Fibroblast of the aortic adventitia (primary cell): ENCODE measurements around the genes COPB1, OTOG and SAAL1.

DNA sequence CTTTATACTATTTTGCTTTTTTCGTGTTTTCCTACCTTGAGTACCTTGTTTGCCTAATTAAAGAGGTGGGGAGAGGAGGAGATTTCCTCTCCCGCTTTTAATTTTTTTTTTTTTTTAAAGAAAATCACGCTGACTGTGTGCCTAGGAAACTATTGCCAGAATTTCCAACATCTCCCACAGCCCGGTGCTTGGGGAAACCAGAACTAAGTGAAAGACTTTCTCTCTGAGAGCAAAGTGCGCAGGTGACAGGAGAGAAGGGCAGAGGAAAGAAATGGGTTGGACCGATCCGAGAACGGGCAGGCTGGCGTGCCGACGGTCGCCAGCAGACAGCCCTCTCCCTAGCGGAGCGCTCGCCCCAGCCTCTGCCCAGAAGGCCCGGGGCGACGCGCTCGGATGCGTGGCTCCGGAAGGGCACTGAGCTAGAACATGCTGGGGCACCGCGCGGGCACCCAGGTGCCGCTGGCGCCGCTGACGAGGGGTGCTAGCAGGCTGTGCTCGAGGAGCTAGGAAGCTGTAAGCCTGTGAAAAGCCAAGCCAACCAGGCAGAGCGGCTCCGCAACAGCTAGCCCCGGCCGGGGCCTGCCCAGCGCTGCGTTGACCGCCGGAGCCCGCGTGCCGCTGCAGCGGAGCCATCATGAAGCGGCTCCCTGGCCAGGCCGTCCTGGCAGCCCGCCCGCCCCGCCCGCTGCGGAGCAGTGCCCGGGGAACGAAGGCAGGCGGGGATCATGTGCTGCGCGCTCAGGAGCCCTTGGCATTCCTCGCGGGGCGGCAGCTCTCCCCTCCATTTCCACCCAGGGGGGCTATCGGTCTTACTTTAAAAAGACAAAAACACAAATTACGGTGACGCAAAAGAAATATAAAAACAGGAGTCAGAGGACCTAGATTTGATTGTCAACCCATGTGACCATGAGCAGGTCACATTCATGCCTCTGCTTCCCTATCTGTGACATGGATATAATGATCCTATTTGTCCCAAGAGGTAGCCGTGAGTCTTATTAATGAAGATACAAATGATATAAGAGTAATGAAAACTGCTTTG is 22.1 kb upstream of the RRAS2 start:
- CAGE, long polyA plus RNA = no peak

DNA sequence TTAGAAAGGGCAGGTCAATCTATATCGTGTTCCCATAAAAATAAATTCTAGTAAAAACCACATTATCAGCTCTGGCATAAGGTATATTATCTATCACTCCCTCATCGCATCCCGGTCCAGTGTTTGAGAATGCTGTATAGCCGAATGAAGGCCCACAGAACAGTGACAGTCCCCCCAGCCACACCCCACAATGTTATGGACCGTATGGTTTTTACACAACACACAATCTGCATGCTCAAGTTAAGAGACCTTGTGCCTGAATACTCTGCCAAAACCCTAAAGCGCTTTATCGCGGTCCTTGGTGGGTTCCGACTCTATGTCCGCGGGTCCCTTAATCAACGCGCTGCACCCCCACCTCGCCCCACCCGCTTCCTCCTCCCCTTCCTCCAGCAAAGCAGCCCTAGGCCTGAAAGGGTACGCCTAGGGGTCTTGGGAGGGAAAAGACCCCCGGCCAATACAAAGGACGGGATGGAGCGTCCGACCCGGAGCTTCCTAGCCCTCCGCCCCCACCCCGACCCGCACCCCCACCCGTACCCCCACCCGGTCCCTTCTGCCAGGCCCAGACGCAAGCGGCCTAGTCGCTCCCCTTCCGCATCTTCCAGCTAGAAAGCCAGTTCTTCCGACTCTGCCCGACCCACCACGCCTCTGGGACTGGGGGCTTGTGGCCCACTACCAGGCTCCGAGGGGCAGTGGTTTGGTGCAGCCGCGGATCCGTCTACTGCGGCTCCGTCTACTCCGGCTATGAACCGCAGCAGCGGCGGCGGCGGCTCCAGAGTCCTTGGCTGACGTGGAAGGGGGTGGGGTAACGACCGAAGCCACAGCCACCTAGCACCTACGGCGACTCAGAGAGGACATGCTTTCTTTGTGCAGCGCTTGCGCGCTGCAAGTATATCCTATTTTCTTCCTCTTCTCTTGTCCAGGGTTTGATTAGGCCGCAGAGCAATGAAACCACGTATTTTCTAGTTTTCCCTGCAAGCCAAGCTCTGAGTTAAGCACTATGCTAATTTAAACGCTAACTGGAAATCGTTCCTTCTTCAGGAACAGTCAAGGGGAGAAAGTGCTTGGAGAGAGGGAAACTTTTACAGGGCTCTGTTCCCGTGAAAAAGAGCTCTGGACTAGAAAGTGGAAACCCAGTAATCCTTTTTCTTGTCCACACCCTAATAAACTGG is at the start of gene COPB1:
Gene COPB1, minus strand, starts transcription at position 743 of the 1,169 bp plus-strand sequence.
- CAGE, long polyA plus RNA = no peak

GRCh38 chr11:14599421-14599973 is 44.1 kb upstream of the PDE3B start:
- CAGE, long polyA plus RNA = no peak

DNA sequence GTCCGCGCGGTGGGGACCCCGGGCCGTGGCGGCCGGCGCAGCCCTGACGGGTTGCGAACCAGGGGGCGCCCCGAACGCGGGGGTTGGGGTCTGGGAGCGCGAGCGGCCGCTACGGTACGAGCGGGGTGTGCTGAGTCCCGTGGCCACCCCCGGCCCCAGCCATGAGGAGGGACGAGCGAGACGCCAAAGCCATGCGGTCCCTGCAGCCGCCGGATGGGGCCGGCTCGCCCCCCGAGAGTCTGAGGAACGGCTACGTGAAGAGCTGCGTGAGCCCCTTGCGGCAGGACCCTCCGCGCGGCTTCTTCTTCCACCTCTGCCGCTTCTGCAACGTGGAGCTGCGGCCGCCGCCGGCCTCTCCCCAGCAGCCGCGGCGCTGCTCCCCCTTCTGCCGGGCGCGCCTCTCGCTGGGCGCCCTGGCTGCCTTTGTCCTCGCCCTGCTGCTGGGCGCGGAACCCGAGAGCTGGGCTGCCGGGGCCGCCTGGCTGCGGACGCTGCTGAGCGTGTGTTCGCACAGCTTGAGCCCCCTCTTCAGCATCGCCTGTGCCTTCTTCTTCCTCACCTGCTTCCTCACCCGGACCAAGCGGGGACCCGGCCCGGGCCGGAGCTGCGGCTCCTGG is 419 bp downstream of the PDE3B start:
- CAGE, long polyA plus RNA = no peak

DNA sequence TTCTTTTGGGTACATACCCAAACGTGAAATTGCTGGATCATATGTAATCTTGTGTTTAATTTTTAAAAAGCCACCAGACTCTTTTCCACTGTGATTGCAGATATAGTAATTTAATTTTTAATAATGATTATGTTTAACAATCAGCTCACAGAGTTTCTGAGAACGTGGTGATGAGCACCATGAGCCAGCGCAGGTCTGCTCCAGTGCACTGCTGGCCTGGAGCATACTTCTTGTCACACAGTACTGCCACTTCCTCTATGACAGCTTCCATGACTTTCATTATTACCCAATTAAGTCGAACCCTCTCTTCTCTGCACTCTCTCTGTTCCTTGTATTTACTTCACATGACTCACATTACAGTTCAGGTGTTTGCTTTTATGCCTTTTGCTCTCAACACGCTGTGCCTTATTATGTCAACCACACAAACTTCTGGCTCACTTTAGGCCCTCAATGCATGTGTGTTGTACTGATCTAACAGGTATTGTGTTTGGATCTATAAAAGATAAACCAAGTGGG is 356.3 kb downstream of the INSC start:
- CAGE, long polyA plus RNA = no peak

DNA sequence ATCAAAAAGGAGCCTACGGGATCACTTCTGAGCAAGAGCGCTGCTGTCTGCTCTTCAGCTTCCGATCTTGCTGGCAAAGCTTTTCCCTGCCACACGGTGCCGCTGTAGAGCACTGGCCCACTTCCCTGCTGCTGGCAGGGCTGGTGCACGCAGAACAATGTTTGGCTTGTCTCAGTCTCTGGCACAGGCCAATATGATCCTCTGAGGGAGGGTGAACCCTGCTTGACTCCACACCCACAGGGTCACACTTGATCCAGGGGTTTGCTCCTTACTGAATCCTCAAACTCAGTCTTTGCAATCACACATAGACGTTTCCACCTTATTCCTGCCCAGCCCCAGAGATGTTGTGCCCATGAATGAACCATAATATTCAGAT is 536.6 kb downstream of the SOX6 start:
- CAGE, long polyA plus RNA = no peak

- CAGE, long polyA plus RNA = no peak
These were observed 390.8 kb downstream of the SOX6 start for GRCh38 chr11:15965216-15966331.

DNA sequence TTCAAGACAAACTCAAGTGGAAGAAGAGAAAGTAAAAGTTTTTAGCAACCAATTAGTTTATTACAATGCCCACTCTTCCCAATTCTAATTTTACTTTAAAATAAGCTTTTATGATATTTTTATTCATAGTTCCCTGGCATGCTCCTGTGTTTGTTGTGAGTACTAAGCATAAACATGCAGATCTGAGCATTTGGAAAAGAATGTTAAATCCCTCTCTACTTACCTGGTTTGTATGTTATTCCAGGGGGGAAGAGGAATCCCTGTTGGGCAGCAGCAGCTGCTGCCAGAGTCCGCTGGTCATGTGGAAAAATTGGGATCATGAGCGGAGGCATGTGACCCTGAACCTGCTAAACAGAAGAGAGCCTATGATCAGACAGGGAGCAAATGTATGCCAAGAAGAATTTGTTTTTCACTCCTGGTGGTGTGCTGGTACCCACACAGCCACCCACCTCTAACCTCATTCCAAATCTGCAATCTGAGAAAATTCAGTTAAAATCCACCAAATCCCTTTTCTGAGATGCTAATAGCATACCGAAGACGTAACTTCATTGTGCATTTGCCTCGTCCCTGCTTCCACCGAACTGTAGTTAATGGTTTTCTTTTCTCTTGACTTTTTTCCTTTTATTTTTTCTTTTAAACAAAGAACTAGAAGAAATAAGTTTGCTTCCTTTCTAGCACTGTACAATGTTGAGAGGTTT is 244.6 kb downstream of the SOX6 start:
- CAGE, long polyA plus RNA = no peak

DNA sequence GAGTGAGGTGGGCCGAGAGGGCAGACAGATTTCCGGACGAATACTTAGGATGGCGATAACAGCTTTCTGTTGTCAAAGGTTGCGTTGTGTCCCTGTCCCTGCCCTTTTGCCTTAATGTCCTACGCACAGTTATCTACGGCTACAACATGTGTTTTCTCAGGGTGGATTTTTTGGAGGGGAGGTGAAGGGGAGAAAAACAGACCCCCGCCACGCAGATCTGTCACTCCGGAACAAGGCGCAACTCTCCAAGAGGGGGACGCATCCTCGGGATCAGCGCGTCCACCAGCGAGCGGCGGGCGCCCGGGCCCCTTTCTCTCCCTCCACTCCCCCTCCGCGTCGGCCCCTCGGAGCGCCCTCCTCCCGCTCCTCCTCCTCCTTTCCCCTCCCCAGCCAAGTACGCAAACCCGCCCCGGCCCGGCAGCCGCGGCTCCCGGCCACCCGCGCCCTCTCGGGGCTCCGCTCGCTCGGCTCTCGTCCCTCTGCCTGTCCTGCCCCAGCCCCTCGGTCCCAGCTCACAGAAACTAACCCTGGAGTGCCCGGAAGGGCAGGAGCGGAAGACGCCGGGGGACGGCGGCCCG is 131.7 kb upstream of the C11orf58 start:
- CAGE, long polyA plus RNA = no peak

DNA sequence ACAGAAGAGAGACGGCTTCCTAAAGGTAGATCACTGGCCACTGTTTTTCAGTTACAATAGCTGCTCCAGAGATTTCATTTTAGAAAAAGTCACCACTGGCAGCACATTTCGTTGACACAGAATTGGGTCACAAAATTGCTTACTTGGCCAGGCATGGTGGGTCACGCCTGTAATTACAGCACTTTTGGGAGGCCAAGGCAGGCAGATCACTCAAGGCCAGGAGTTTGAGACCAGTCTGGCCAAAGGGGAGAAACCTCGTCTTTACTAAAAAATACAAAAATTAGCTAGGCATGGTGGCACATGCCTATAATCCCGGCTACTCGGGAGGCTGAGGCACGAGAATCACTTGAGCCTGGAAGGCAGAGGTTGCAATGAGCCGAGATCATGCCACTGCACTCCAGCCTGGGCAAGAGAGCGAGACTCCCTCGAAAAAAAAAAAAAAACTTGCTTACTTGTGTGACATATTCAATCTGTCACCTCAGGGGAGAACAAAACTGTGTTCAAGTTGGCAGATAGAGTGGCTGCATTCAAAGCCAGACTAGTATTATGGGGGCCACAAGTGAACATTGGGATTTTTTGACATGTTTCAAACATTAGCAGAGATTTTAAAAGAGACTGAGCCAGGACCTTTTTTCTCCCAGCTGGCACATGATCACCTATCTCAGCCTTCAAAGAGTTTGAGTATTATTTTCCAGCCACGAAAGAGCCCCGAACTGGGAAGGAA is 12.8 kb downstream of the C11orf58 start:
- CAGE, long polyA plus RNA = no peak

DNA sequence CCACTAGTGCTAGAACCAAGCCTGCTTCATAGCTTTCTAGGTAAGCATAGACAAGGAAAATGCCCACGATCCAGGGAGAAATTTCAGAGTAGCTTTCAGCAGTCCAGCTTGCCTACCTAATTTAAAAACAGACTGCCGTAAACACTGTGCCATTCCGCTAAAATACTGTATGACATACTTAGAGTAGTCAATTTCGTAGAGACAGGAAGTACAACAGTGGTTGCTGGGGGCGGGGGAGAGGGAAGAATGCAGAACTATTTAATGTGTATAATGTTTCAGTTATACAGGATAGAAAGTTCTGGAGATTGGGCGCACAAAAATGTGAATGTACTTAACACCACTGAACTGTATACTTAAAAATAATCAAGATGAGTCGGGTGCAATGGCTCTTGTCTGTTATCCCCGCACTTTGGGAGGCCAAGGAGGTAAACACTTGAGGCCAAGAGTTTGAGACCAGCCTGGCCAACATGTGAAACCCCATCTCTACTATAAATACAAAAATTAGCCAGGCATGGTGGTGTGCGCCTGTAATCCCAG is 56.8 kb downstream of the C11orf58 start:
- CAGE, long polyA plus RNA = no peak

DNA sequence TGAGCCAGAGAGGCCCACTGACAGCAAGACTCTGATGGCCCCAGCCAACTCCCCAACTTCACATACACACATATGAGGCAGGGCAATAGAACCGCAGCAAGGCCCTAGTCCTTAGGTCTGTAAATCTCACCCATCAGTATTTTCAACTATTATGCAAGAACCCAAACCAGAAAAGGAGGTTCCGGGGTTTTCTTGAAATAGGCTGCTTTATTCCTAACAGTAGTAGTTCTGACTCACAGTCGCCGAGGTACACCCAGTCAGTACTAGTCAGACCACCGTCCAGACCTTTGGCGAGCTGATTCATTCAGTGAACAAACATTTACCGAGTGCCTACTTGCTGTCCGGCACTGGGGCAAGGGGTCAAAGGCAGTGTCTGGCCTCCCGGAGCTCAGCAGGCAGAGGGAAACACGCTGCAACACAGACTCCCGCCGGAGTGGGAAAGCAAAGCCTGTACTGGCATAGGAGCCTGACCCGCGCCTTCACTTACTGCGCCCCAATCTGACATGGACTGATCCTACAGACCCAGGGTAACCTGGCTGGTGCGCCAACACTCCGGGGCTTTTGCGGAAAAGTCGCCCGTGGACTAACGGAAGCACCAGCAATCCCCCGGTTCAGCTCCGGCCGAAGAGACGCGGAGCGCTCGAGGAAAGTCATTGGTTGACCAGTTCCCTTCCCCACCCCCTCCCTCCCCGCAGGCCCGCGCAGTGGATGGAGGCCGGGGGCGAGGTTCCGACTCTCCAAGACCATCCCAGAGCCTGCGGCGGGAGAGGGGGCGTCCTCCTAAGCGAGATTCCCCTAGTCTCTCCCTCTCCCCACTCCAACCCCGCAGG is 1.2 kb downstream of the PLEKHA7 start:
- CAGE, long polyA plus RNA = no peak

DNA sequence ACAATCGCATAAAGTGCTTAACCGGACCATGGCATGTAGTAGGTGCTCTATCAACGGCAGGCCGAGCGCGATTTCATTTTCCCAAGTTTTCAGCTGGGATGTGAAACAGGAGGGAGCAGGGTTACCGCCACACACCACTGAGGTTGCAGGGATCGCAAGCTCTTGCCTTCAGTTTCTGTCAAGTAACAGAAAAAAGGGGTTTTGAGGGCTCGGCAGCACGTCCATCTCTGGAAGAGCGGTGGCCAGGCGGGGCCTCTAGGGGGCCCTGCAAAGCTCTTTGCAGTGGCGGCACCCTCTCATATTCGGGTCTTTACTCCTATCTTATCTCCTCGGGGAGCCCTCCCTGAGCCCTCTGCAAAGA is 738 bp upstream of the PLEKHA7 start:
- CAGE, long polyA plus RNA = no peak

DNA sequence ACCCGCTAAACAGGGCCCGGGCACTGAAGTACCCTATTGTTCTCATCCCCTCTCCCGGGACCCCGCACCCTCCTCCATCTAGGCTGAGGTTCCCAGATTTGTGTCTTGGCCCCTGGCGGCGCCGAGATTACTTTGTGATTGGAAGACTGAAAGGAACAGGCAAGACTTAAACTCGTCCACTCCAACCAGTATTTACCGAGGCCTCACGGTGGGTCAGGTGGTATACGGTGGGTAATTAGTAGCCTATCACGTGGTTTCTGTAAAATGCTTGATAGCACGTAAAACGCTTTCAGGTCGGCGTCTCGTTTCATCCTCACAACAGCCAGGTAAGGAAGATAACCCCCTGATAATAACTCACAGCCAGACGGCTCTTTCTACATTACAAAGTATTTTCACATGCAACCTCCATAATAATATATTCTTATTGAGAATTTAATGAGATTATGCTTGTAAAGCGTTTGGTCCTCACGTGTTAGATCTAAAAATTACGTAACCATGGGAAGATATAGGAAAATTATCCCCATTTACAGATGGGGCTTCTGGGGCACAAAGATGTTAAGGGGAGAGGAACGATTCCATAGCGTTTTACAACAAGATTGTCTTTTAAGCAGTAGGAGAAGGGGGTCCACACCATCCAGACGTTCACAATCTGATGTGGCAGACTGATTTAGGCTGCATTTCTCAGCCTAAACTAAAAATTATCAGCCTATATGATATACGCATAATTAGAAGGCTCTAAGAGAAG is 654 bp upstream of the PIK3C2A start:
- CAGE, long polyA plus RNA = no peak

- CAGE, long polyA plus RNA = no peak
These were observed 835 bp downstream of the NUCB2 start for GRCh38 chr11:17277170-17277978.

DNA sequence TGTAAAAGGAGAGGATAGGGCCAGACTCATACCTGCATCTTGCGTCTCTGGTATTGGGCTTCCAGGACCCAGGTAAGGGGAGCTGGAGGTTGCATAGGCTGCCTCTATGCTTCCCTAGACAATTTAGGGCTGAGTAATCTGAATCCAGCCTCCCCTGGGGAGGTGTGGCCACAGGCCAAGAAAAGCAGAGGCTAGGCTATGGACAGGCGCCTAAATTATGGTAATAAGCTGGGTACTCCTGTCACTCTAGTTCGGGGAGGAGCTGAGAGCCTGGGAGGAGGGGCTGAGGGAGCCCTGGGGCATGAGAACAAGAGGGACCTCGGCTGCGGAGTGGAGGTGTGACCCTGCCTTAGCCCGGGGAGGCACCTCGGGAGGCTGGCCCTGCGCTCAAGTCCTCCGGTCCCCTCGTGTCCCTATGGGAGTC is at the start of gene OTOG:
Gene OTOG, plus strand, starts transcription at position 302 of the 424 bp plus-strand sequence.
- CAGE, long polyA plus RNA = no peak

DNA sequence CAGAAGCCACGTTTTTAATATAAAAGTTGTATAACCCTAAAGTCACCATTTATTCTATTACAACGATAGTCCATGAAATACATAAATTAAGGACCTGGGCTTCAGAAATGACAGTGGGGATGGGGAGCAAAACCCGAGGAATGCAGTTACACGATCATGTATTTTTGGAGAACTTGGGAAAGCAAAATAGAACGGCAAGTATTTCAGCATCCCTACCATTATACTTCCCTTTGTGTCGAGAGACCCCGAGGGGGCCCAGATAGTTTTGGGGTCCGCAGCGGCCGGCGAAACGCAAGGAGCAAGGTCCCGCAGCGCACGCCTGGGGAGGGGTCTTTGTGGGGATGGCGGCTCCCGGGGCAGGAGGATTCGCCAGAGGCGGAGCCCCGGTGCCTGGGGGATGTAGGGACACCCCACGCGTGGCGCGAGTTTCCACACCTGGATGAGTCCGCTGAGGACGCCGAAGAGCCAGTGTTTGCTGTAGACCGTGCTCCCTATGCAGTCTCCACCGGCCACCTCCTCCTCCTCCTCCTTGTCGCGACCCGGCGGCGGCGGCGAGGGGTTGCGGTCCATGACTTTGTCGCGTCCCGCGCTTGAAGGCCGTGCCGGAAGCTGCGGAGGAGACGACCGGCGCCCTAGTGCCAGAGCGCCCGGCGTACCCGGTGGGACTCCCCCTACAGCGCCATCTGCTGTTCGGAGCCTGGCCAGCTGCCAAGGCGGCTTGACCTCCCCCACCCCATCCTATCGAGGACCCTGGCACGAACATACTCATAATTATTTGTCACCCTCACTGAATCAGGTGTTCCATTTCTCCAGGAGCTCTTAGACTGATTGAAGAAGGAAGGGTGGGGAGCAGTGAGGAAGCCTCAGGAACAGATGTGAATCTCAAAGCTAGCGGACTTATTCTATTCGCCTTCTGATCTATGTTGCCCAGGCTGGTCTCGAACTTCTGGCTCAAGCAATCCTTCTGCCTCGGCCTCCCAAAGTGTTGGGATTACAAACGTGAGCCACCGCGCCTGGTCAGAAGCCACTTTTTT is at the start of gene SAAL1:
Gene SAAL1, minus strand, starts transcription at position 611 of the 1,034 bp plus-strand sequence.
- CAGE, long polyA plus RNA = no peak

- CAGE, long polyA plus RNA = no peak
These were observed 1.7 kb downstream of the SAA2 start for GRCh38 chr11:18246813-18247181.

DNA sequence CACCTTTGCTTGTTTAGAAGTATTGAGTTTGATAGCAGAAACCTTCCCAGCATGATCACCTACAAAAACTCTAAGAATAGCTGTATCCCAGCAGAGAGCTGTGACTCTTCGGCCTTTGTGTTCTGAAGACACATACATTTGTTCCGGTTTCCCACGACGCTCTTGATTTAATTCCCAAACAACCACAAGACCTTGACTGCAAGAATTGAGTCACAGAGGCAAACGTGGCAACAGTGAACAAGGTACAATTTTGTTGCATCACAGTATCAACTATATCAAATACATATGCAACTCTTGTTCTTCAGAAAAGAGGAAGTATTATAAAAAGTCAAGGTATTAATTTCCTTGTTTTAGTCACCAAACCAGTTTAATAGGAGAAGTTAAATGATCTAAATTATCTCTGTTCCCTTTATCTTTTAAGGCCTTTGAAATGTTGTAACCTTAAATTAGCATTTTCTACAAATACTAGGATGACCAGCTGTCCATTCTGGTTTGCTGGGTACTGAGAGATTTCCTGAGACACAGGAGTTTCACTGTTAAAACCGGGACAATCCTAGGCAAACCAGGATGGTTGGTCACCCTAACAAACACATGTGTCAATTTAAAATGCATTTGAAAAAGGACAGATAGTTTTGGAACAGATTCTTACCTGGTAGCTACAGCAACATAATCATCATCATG is 11.1 kb downstream of the HPS5 start:
- CAGE, long polyA plus RNA = no peak

DNA sequence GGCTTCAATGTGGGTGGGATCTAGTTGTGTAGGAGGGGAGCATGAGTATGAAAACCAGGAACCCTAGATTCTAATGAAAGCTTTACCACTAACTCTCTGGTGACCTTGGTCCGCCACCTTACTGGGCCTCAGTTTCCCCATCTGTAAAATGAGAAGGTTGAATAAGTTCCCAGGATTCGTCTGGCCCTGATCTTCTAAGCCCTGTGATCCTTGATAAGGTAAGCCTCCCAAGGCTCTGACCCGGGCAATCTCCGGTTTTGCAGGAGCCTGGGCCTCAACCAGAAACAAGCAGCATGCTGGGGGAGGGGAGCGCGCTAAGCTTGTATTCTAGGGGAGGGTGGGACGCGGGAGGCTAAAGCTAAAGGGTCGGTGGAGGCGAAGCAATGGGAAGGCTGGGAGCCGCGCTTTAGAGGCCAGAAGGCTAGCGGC is 868 bp downstream of the PTPN5 start:
- CAGE, long polyA plus RNA = no peak